Colon Carcinoma Metastatic in the Lung (tissue), 2 donors: ENCODE measurements around a stretch of chr6.

GRCh38 chr6:20211686-20211968 is 642 bp downstream of the MBOAT1 start:
- PRO-cap, 2 experiments: no peak in any of the 2 experiments

DNA sequence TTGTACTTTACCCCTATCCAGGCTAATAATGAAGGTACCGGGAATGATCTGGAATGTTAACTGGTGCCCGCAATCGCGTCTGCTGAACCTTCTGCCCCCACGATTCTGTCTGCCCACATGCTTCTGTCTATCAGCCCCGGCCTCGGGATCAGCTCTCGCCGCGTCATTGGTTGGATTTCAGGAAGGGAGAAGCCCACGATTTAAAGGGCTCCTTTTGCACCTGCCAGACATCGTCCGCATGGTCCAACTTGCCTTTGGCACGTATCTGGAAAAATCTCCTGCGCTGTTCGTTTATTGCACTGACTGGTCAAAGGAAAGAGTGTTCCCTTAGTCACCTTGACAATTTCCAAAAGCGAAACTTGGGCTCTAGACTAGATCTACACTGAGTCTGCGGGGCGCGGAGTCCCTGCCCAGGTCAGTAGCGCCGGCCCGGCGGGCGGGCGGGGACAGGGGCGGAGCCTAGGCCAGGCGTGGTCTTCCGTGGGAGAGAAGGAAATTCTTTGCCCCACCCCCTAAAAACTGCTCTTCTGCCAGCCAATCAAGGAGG is 510 bp upstream of the E2F3 start:
- PRO-cap, 2 experiments: peak in 2 of 2 experiments; most common minus-strand start position 384 of the sequence (in 2)

GRCh38 chr6:21186063-21186369 is 407.5 kb upstream of the SOX4 start:
- PRO-cap, 2 experiments: no peak in any of the 2 experiments

DNA sequence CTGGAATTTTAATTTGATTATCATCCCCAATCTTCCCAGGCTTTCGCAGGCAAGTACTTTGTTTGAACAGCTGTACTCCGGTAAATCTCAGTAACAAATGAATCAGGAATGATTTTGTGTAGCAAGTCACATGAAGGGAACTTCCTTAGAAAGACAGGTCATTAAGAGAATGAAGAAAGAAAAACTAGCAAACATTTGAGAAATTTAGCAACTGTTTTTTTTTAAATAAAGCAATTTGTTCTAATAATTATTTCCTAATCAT is 147.3 kb downstream of the SOX4 start:
- PRO-cap, 2 experiments: no peak in any of the 2 experiments

DNA sequence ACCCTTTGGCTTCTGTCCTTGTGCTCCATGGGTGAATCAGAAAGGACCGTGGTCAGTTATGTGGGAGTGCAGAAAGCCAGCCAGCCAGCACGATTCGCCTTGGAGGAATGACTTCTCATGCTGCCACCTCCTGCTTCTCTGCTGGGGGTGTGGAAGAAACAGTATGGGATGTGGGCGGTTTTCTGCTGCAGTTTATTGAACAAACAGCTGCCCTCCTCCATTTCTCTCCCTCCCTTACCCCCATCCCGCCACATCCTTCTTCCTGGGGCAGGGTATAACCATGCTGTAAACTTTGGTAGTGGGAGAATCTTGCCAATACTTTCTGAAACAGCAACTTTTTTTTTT is 214.6 kb downstream of the SOX4 start:
- PRO-cap, 2 experiments: no peak in any of the 2 experiments

- PRO-cap, 2 experiments: no peak in any of the 2 experiments
These were observed 349.1 kb downstream of the PRL start for GRCh38 chr6:21947554-21948353.

DNA sequence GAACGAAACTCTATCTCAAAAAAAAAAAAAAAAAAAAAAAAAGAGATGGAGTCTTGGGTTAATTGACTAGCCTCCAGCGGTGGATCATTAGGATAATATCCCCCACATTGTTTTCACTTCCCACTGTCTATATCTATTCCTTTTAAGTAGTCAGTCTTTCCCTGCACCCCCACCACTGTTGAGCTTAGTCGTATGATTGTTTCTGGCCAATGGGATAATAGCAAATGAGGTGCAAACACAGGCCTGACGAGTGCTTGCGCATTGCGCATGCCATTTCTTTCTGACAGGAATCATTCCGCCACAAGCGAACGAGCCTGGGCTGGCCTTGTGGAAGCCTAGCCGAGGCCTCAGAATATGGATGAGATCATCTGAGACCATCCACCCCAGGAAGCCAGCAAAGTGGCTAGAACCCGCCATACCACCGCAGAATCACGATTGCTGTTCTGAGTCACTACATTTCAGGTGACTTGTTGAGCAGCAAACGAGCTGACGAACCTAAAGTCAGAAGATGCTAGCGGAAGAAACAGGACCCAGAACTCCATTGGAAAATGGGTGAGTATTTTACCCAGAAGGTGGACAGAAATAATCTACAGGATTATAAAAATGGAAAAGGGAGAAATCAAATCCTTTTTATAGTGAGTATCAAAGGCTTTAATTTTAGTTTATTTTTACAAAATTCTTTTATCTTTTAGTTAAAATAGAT is 52.3 kb upstream of the PRL start:
- PRO-cap, 2 experiments: no peak in any of the 2 experiments

DNA sequence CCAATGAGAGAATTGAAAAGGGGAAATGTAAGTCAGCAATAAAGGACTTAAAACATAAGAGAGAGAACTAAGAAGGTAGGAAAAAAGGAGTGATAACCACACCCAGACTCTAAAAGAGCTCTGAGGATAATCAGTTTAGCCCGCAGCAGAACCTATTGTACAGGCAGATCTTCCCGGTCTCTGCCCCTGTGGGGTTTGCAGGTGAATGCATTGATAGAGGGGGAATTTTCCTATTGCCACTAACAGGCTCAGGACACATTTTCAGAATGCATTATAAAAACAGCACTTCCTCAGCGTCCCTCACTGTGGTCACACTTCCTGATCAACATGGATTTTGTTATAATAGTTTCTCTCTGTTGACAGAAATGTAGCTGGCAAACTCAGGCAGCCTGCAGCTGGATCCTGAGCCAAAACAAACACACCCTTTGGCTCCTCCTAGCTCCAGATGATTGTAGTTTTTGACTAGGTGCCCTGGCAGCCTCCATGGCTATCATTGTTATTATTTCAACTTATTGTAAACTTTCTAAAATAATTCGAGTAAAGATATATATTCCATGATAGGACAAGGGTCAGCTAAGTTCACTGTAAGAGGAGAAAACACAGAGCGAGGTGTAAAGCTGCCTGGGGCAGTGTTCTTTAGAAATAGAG is 98.4 kb upstream of the HDGFL1 start:
- PRO-cap, 2 experiments: no peak in any of the 2 experiments

DNA sequence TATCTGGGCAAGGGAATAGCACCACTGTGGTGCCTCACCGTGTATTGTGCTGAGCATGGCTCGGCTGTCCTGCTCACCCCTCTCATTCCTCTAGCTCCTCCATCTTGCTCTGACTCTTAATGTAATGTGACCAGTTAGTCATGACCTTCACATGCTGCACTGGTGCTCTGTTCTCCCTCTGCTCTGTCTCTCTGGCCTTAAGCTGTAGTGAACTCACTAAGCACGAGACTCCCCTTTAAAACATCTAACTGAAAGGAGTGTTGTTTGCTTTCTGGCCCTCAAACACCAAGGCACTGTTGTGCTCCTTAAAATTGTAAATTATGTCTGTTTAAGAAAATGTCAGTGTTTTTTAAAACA is 140.4 kb downstream of the HDGFL1 start:
- PRO-cap, 2 experiments: no peak in any of the 2 experiments

GRCh38 chr6:23210579-23210982 is 641.2 kb downstream of the HDGFL1 start:
- PRO-cap, 2 experiments: no peak in any of the 2 experiments

DNA sequence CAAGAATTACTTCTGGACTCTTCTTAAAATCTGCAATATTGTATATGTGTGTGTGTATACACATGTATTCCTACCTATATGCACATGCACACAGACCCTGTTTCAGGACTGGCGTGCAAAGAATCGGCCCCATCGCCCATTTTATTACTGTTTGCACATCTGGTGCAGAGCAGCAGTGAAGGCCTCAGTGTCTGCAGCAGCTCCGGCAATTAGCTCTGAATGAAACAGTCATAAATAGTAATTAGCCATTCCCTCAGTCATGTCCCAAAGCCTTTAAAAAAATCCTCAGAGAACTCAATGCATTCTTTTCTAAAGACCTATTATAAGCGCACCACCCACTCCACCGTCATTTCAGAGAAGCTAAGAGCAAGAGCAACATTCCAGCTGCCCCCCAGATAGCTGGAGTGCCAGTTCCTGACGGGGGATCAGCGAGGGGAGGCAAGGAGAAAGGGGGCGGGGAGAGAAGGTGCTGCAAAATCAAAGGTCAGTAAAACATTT is 469.8 kb upstream of the NRSN1 start:
- PRO-cap, 2 experiments: no peak in any of the 2 experiments

GRCh38 chr6:24313475-24313816 is 44.4 kb downstream of the DCDC2 start:
- PRO-cap, 2 experiments: no peak in any of the 2 experiments

DNA sequence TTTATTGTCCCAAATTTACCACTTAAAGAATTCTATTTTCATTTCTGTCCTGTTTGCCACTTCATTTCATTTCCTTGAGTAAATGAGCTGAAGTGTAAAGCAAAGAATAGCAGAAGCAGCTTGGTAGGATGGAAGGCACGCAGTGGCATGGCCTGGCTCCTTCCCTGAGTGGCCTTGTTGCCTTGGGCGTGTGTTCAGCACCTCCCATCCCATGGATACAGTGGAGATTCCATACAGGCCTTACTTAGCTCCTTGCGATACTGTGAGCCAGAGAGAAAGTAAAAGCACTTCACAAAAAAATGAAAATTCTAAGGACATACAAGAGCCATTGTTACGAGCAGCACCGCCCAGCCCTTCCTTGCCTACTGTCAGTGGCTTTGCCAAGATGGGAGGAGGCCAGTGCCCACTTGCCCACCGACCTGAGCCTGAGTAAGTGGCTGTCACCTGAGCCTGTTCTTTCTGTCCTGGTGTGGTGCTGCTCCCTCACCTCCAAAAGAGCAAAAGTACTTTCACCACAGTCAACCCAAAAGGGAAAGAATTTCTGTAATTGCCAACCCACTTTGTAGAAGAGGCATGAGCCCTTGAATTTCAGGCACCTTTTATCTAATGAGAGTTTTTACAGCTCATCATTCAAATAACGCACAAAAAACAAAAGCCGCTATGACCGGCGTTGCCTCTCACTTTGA is 39.7 kb downstream of the ALDH5A1 start:
- PRO-cap, 2 experiments: no peak in any of the 2 experiments

DNA sequence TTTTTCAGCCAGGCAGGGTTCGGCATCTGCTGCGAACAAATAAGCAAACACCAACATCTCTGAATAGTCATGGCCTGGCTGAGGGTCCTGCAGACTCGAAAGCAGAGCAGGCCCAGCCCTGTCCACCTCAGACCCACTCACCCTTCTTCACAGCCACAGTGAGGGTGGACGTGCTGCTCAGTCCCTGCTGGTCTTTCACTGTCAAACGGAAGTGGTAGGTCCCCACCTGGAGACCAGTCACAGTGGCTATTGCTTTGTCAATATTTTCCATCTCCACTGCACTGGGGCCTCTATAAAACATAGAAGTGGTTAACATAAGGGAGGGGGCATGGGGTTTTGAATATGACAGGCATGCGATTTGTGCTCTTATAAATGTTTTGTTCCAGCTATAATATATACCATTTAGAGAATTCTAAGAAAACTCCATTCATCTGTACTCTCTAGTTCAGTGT is 73.9 kb downstream of the ALDH5A1 start:
- PRO-cap, 2 experiments: no peak in any of the 2 experiments

GRCh38 chr6:24708986-24710233 is 9.5 kb downstream of the C6orf62 start:
- PRO-cap, 2 experiments: no peak in any of the 2 experiments

DNA sequence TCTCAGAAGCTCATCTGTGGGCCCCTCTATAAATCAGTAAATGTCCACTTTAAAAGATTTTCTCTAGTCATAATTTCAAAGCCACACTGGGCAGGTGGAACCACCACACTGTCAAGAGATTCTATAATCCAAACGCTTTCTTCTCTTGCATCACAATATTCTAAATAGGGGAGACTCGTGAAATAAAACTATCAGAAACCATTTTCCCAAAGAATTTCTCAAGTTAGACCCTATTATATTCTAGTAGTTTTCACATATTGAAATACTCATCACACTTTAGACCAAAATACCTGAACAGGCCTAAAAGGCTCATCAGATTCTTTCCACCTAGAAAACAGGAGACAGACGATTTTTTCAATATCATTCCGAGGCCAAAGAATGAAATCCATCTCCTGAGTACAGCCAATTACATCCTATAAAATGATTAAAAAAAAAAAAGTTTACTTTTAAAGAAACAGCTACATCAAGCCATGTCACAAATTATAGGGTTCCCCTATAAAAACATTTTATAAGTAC is 4.9 kb downstream of the C6orf62 start:
- PRO-cap, 2 experiments: no peak in any of the 2 experiments

GRCh38 chr6:24799143-24799296 is 303 bp upstream of the ARMH2 start:
- PRO-cap, 2 experiments: no peak in any of the 2 experiments

DNA sequence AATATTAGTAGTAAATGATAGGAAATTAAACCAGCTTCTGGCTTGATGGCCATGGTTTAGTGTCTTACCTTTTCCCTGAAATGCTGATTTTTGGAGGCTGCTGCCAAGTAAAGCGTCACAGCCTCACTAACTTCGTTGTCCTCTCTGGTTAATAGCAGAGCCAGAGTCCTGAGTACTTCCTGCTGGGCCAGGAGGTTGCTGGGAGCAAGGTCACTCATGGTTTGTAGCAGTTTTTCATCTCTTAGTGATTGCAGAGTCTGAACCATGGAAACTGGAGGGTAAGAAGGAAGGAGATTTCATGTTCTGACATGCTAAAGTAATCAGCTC is 26.4 kb upstream of the ARMH2 start:
- PRO-cap, 2 experiments: no peak in any of the 2 experiments

- PRO-cap, 2 experiments: no peak in any of the 2 experiments
These were observed 26.0 kb downstream of the RIPOR2 start for GRCh38 chr6:24909720-24910119.

DNA sequence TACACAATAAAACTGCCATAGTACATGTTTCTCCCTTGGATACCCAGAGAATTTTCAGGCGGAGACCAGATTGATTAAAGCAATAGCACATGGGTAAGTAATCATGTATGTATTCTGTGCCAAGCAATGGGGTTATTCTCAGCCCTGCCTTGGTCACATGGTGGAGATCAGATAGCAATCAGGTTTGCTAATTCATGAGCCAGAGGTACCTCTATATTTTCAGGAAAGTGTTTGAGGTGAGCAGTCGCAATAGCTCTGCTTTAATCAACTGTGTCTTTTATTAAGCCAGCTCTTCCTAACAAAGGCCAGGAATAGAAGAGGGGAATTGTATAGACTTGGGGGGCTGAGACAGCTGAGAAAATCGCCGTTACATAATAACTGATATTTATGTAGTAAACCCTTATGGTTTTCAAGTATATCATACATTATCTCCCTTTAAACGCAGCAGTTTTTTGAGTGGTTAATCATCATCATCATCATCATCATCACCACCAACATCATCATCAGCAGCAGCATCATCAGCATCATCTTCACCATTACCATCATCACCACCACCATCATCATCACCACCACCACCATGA is 9.3 kb downstream of the RIPOR2 start:
- PRO-cap, 2 experiments: no peak in any of the 2 experiments